LUHMES (cell line): ENCODE measurements around a stretch of chr22.

GRCh38 chr22:24985157-24985390 is 32.6 kb downstream of the KIAA1671 start:
- PRO-cap, result no peak

- PRO-cap, result no peak
These were observed 67.6 kb upstream of the CRYBB3 start for GRCh38 chr22:25131997-25132559.

DNA sequence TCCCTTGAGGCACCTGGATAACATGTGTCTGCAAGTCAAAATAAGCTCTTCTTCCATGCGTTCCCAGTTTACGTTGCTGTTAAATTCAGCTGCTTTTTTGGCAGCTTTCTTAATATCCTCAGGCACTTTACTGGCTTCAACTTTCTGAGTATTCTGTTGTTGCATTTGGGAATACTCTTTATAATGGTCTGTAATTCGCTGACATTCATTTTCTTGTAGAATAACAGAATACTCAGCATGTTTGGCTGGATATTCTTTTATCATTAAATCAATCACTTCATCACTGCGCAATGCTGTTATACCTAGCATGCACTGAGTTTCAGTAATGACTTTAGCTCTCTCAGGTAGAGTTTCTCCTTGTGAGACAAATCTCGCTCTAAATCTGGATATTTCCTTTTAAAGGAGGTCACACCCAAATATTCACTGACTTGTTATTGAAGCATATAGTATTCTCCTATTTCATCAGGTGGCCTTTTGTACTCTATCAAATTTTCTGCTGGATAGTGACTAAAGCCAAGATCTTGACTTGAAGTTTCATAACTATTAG is 130.5 kb downstream of the CRYBB2 start:
- PRO-cap, result no peak

GRCh38 chr22:25471448-25472171 is 92.9 kb upstream of the GRK3 start:
- PRO-cap, result no peak

- PRO-cap, result no peak
These were observed 71.2 kb upstream of the GRK3 start for GRCh38 chr22:25493182-25493771.

GRCh38 chr22:26534871-26535861 is 22.9 kb upstream of the TFIP11 start:
- PRO-cap, result no peak

DNA sequence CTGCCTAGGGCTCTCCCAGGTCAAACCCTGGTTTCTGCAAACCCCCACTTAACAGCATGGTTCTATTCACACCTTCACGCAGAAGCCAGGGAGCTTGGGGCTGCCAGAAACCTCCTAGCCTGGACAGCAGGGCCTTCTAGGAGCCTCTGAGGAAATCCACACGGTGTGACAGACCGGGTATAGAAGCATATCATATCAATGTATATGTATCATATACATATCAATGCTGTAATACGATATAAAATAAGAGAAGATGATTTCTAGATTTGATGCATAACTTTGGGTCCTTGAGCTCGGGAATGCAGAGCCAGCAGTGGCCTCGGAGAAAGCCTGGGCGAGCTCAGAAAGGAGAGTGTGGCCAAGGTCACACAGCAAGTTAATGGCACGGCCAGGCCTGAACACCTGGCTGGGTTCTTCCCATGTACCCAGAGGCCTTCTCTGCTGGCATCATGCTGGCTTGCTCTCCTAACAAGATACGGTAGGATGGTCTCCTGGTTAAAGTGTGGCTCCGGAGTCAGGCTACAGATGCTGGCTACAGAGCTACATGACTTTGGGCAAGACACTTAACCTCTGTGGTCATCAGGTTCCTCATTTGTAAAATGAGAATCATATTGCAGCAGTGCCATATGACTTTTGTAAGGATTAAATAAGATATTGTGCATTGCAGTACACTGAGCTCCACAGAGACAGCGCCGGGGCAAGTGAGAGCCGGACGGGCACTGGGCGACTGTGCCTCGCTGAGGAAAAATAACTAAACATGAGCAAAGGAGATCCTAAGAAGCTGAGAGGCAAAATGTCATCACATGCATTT is 30.0 kb downstream of the TPST2 start:
- PRO-cap, result unidirectional peak, plus-strand start at position 682 of the sequence

DNA sequence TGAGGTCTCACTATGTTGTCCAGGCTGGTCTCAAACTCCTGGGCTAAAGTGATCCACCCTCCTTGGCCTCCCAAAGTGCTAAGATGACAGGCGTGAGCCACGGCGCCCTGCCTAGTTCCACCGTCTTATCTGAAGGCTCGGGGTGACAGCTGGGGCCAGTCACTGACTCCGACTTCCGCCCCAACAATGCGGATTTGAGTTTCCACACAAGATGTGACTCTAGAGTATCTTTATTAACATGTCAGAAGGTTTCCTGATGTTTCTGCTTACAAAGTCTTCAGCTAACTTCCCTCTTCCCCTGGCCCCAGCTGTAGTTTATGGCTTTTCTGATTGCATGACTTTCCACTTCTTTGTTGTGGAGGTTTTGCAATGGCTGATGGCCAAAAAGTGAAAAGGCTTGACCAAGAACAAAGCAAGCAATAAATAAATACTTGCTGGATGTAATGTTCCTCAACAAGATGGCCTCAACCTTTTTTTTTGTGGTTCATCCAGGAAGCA is 16.7 kb downstream of the TPST2 start:
- PRO-cap, result no peak

DNA sequence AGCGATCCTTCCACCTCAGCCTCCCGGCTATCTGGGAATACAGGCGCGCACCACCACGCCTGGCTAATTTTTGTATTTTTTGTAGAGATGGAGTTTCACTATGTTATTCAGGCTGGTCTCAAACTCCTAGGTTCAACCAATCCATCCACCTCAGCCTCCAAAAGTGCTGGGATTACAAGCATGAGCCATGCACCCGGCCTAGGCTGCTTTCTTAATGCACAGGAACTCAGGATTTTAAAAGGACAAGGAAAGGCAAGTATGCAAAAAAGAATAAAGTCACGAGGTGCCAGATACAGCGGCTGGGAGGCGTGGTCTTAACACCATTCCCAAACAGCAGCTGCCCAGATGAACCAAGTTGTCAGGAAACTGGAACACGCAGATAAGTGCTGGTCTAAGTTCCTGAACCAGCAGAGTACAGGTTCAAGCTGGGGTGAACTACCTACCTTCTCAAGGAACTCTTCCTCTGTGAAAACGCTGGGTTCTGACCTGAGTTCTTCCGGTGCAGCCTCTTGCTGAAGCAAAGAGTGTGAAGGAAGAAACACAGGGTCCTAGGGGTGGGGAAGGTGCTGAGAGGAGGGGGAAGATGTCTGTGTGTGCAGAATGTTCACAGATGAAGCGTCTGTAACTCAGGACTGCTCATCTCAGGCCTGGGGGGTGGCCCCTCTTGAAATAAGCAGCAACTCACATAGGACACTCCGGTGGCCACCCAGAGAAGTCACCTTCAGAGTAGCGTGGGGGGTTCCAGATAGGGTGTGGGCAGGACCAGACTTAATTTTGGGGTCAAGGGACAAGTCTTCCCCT is 3.4 kb downstream of the TPST2 start:
- PRO-cap, result no peak

DNA sequence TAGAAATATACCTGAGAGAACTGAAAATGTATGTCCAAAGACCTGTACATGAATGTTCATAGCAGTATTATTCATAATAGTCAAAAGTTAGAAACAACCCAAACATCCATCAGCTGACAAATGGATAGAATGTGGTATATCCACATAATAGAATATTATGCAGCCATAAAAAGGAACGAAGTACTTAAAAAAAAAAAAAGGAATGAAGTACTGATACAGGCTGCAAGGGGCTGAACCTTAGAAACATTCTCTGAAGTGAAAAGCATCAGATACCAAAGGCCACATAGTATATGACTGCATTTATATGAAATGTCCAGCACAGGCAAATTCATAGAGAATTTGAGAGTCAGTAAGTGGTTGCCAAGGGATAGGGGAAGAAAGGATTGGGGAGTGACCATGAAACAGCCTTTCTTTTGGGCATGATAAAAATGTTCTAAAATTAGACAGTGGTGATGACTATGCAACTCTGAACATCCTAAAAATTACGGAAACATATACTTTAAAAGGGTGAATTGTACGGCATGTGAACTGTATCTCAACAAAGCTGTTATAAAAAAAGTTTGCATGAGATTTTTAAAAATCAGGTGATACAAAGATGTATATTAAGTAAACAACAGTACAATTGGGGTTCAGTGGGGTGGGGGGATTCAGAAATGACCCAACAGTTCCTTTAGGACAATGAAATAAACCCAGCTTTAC is 1.8 kb downstream of the TPST2 start:
- PRO-cap, result no peak

DNA sequence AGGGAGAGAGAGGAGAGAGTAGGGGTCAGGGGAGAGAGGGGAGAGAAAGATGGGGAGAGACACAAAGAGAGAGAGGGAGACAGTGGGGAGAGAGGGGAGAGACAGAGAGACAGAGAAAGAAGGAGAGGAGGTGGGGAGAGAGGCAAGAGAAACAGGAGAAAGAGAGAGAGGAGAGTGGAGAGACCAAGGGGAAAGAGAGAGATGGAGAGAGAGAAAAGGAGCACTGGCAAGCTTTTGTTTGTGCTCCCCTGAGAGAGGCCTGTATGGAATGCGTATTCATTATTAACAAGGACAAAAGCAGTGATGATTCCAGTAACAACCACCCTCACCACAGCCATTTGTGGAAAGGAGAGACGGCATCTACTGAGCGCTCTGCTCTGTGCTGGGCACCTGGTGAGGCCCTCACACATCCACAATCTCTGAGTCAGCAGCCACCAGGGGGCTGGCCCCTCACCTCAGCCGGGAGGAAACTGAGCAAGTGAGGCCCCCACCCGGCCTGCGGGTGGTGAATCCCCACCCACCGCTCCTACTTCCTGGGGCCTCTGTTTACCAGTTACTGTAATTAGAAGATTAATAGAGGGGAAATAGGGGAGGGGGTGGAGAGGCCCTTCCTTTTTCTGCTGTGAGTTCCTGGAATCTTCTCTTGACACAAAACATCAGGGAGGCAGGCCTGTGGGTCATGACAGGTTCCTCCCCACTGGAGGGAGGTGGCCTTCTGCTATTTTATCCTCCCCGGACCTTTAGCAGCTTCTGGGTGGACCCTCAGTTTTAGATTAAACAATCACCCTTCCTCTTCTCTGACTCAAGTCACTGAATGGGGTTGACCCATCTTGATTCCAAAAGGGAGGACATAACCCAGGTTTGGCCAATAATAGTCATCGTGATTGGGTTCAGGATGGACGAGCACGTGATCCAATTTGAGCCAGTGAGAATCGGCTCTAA is 21.1 kb downstream of the CRYBA4 start:
- PRO-cap, result no peak

GRCh38 chr22:27105367-27105981 is 483.7 kb downstream of the CRYBA4 start:
- PRO-cap, result no peak

DNA sequence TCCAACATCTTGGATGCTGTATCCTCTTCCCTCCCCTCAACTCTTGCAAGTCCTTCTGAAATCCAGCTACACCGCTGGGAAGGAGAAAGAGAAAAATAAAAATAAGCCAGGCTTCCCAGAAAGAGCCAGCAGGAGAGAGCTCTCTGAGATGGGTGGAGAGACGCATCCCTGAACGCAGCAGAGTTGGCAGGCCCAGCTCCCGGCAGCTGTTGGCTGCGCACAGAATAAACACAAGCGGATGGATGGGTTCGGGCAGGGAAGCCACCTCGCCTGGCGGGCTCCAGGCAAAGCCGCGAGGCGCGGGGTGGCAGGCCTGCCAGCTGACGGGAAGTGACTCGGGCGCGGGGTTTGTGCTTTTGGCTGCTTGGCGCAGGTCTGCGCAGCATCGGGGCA is 573.3 kb downstream of the CRYBA4 start:
- PRO-cap, result no peak

GRCh38 chr22:27238978-27239678 is 562.4 kb downstream of the MN1 start:
- PRO-cap, result no peak

- PRO-cap, result no peak
These were observed 381.0 kb downstream of the MN1 start for GRCh38 chr22:27420430-27421047.

- PRO-cap, result no peak
These were observed 4.0 kb downstream of the MN1 start for GRCh38 chr22:27797126-27798433.

- PRO-cap, result no peak
These were observed 53.3 kb downstream of the PITPNB start for GRCh38 chr22:27865838-27866126.

GRCh38 chr22:27867969-27868592 is 51.0 kb downstream of the PITPNB start:
- PRO-cap, result no peak

GRCh38 chr22:27910866-27911267 is 8.2 kb downstream of the PITPNB start:
- PRO-cap, result no peak

DNA sequence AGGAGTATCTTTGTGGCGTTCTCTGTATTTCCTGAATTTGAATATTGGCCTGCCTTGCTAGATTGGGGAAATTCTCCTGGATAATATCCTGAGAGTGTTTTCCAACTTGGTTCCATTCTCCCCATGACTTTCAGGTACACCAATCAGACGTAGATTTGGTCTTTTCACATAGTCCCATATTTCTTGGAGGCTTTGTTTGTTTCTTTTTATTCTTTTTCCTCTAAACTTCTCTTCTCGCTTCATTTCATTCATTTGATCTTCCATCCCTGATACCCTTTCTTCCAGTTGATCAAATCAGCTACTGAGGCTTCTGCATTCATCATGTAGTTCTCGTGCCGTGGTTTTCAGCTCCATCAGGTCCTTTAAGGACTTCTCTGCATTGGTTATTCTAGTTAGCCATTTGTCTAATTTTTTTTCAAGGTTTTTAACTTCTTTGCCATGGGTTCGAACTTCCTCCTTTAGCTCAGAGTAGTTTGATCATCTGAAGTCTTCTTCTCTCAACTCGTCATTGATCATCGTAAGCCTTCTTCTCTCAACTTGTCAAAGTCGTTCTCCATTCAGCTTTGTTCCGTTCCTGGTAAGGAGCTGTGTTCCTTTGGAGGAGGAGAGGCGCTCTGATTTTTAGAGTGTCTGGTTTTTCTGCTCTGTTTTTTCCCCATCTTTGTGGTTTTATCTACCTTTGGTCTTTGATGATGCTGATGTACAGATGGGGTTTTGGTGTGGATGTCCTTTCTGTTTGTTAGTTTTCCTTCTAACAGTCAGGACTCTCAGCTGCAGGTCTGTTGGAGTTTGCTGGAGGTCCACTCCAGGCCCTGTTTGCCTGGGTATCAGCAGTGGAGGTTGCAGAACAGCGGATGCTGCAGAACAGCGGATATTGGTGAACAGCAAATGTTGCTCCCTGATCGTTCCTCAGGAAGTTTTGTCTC is 341.0 kb downstream of the TTC28 start:
- PRO-cap, result no peak